Sciatic nerve (tissue), 1 donor: ENCODE measurements around the gene HMCES.

DNA sequence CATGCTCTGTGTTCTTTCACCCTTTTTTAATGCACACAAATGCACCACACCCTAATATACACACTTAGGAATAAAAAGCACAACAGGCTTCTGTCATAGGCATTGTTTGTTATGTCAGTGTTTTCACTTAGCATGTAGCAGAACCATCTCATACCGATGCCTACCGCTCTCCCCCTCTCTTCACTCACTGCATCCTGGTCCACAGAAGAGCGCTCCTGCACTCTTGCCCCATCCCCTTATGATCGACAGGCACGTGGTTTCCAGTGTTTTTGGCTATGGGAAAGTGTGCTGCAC is 150.5 kb downstream of the DNAJB8 start:
- PRO-cap = no peak

DNA sequence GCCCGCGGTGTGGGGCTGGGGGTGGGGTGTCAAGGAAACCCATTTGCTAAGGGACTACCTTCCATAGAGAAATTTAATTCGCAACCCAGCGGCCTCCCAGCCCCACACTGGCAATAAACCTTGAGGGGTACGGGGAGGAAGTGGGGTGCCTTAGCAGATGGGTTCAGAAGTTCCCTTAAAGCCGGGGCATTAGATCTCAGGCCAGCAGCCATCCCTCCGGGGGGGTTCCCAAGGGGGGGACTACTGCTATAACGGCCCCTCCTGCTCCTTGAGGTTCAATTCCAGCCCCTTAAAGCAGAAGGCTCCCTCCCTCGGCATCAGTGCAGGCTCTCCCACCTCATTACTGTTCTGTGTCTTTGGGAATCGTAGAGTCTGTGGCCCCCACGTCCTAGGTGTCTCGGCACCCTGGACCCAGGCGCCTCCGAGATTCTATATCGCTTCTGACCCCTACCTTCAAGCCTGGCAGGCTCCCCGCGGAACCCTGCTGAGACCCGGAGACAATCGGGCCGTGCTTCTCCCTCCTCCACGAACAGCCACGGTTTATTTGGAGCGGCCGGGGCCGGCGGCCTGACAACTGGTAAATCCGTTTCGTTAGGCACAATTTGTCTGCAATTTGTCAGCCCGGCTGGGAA is 1.6 kb downstream of the GATA2 start:
- PRO-cap = no peak

DNA sequence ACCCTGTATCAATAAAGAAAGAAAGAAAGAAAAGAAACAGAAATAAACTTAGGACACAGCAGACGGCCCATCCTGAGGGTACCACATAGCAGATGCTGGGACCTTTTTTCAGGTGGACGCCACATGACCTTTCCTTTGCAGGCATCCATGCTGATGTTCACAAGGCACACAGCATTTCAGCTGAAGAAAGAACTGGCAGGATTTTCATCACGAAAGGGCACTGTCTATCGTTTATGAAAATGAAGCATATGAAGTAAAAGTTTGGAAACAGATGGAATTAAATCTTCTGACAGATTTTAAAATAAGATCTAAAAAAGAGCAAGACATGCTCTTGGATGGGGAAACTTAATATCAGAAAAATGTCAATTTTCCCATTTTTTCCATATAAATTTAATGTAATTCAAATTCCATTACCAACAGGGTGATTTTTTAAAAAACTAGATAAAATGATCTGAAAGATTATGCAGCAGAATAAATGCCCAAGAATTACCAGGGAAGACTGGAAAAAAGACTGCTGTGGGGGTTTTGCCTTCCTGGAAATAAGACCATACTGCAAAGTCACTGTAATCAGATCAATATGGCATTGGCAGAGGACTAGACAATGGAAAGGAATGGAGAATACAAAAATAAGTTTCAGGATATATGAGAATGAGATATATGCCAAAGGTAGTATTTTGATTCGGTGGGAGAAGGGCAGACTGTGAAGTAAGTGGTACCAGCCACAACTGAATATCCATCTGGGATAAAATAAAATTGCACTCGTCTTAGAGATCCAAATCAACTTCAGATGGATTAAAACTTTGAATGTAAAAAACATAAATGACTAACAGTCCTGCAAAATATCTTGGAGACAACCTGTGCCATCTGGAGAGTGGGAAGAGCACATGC is 9.2 kb upstream of the GATA2 start:
- PRO-cap = no peak

GRCh38 chr3:128779475-128780059 is 53.6 kb downstream of the RAB7A start:
- PRO-cap = no peak

- PRO-cap = no peak
These were observed 54.3 kb downstream of the RAB7A start for GRCh38 chr3:128780235-128780749.

GRCh38 chr3:128791173-128792076 is 65.4 kb downstream of the RAB7A start:
- PRO-cap = no peak

DNA sequence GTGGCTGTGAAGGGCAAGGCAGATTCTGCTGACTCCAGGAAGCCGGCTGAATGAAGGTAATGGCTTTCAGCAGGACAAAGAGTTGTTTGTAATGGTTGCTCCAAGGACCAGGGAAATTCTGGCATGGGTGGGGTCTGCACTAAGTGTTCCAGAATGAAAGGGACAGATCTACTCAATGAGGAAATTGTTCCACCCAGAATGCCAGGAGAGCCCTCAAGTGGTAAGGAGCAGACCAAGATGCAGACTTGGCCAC is 70.7 kb upstream of the ACAD9 start:
- PRO-cap = no peak

DNA sequence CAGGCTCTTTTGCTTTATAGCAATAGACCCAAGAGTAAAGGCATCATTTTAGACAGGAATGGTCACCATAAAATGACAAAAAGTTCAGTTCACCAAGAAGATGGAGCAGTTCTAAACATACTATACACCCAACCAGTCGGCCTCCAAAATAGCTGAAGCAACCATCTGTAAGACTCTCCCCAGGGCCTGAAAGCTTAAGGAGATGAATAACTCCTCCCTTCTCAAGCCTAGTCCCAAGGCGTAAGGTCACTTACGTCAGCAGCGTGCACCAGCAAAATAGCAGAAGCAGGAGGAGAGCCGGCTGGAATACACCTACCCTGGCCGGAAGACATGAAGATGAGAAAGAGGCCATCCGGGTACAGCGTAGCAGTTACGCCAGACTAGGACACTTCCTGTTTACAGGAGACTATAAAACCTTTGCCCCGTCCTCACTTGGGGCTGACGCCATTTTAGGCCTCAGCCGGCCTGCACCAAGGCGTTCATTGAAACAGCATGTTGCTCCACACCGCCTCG is 2.6 kb downstream of the CFAP92 start:
- PRO-cap = no peak

GRCh38 chr3:129067453-129068444 is 7.2 kb downstream of the GP9 start:
- PRO-cap = unidirectional peak, minus-strand start at chr3:129067851

DNA sequence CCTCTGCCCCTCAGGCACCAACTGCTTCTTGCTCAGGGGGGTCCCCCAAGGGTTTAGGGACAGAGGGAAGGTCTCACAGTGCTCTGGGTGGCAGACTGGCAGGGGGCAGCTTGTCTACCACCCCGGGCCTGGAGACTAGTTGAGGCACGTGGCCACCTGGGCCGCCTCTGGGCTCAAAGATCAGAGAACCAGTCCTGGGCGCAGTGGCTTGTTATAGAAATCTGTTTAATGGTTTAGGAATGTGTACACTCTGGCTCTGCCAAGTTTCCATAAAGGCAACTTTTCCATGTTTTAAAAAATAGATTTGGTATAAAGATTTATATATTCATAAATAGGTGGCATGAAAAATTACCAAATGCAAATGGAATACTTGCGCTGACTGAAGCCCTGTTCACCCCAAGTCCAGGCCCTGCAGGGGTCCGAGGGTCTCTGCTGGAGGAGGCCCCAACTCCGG is 26.8 kb downstream of the GP9 start:
- PRO-cap = no peak

DNA sequence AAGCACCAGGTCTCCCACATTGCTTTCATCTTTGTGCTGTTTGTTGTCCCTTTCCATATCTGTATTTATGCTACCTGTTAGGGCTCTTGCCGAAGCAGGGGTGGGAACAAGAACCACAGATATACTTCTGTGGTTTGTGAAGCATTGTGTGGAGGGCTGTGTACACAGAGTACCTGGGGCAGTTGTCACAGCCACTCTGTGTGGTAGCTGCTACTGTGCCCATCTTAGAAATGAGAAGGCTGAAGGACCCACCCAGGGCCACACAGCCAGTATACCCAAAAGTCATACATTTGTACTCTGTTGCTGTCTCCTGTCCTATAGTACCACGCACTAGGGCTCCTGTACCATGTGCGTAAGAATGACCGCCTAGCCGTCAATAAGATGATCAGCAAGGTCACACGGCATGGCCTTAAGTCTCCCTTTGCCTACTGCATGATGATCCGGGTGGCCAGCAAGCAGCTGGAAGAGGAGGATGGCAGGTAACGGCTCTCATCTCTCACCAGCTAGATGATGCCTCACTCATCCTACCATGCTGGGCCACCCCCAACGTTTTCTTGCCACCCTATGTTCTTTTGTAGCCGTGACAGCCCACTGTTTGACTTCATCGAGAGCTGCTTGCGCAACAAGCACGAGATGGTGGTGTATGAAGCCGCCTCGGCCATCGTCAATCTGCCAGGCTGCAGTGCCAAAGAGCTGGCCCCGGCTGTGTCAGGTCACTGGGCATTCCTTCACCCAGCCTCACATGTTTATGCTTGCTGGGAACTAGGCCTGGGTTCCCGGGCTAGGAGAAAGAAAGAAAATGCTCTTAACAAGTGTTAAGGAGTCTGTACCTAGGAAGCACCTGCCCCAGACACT is 8.0 kb downstream of the COPG1 start:
- PRO-cap = no peak

GRCh38 chr3:129261243-129261679 is 11.9 kb downstream of the COPG1 start:
- PRO-cap = no peak

DNA sequence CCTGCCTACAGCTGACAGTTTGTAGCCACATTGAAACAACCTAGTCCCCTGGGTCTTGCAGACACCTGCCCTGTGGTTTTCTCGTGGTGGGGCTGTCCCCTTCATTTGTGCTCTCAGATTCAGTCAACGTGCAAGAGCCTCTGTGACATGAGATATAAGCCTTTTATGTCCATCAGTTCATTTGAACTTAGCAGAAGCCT is 2.2 kb upstream of the HMCES start:
- PRO-cap = no peak

- PRO-cap = bidirectional peak, plus-strand start at chr3:129278845, minus-strand start at chr3:129278763; bidirectional peak, plus-strand start at chr3:129279202, minus-strand start at chr3:129279236
These were observed at the start of gene HMCES for GRCh38 chr3:129278266-129279343. Gene HMCES (plus strand): TSS chr3:129278870.

DNA sequence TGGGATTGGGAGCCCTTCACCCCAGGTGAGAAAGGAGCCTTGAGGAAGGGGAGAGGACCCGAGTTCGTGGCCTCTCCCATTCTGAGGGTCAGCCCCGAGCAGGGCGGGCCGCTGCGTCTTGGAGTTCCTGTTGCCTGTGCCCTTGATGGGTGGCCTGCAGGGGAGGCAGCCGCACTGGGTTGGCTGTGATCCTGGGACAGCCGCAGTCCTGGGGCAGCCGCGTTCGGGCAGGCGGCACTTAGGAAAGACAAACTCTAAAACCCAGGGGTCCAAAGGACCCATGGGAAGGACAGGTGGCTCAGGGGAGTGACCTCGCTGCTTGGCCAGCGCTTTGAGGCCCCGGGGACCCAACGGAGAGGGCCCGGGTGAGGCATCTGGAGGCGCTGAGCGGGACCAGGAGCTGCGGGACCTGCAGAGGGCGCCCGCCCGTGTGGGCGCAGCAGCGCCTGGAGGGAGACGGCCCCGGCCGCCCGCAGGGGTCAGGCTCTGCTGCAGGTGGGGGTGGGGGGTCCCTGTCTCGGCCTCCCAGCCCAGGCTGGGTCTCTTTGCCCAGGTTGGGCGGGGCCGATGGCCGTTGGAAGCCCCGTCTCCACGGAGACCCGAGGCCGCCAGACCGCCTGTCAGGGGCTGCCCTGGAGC is 27.7 kb upstream of the H1-10 start:
- PRO-cap = no peak

DNA sequence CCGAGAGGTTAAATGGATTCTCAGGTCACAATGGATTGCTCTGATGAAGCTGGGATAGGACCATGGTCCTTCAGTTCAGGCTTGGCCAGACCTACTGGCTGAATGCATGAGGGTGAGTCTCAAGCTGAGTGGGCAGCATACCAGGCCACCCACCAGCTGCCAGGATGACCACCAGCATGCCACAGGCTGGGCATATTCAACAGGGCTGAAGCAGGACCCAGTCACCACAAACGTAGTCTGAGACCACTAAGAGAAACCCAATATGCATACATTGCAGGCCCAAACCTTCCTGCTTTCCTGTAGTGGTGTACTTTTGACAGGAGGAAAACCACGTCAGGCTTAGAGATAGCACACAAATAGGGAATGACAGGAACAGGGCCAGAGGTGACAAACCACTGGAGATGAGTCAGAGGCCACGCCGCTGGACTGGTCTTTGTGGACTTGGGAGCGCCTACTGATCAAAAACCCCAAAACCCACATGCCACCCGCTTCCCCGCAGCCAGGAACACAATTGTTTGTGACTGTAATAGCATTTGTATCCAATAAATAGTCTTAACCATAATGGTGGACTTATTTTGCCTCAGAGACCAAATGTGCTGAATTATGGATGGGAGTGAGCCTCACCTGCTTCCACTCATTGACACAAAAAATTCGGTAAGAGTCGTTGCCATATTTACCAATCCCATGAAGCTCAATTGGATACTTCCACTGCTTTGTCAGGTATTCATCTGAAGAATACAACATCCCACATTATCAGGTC is 3.6 kb upstream of the EFCAB12 start:
- PRO-cap = no peak

GRCh38 chr3:129447878-129448815 is 8.1 kb downstream of the IFT122 start:
- PRO-cap = no peak

- PRO-cap = no peak
These were observed 9.8 kb downstream of the IFT122 start for GRCh38 chr3:129449759-129450199.

- PRO-cap = no peak
These were observed 11.9 kb downstream of the H1-8 start for GRCh38 chr3:129554785-129555462.

DNA sequence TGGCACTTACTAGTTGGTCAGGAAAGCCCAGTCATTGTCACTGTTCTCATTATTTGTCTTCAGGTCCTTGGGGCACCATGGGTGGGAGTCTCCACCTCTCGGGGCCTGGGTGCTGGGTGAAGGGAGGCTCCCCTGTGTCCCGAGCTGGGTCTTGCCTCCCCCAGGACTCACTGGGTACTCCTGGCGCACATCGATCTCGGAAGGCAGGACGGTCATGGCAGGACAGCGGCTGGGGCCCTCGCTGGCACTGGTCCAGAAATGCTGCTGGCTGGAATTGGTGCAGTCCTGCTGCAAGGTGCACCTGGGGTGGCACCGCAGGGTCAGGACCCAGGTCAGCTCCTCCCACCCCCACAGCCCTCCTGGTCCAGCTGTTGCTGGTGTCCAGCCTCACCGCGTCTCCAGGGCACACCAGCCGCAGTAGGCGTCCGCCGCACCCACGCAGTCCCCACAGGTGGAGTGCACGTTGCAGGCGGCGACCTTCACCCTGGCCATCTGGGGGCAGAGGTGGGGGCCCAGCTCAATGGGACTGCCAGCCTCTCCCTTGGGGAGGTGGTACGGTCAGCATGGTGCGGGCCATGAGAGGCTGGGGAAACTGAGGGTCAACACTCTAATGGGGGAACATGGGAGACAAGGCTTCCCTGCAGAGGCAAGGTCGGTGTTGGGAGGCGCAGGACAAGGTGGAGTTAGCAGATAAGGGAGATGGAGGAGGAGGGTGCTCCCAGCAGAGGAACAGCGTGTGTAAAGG is 20.5 kb downstream of the PLXND1 start:
- PRO-cap = no peak